Osteoblast (primary cell): ENCODE measurements around a stretch of chr1.

DNA sequence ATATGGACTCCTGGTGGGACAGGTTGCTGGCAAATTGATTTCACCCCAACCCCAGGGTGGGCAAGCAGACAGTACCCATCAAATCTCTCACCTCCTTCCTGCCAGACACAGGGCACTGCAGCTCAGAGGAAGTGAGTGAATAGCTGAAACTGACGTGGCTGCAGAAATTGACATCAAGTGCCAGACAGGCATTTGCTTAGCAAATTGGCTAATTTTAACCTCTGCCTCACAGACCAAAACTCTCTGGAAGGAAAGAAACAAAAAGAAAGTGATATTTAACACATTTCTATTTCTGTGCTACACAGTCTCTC lies 39.0 kb downstream of the HMGB4 start:
- CAGE, long polyA plus RNA = no peak
- RRBS = no CpG with 5 or more reads among the region's 1 CpG

DNA sequence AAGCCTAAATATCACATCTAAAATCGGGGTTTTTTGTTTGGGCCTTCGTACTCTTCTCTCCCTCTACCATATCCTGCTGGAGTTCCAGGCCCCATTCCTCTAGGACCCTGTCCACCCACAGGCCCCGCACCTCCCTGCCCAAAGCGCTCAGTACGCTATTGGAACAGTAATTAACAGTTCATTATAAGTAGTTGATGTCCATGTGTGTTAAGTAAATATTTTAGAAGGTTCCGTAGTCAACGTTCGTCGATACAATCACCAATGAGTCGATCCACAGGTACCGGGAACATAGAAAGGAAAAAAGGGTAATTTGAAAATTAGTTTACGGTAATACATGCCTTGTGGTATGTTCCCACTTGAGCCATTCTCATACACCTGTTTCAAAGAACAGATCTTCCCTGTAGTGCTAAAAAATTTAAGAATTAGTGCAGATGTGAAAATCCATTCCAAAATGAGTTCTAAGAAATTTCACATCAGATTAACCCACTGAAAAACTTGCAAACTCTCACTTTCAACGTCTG lies 8.4 kb downstream of the SFPQ start:
- CAGE, long polyA plus RNA = no peak
- RRBS = no CpG with 5 or more reads among the region's 13 CpGs

DNA sequence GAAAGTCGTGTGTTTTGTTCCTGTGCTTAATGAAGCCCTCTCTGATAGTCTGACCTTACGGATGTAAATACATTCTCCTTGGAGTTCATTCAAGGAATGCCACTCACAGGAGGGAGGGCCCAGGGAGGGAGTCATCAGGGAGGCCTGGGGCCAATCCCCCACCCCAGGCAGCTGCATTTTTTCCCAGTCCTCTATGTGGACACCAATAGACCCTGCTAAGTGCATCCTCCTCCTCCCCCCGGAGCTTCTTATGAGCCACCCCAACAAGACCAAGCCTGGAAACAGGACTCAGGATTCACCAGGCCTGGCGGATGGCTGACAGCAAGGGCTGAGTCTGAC lies 17.3 kb upstream of the SFPQ start:
- CAGE, long polyA plus RNA = no peak
- RRBS = no CpG with 5 or more reads among the region's 4 CpGs

GRCh38 chr1:35554854-35555347 lies 2.3 kb downstream of the KIAA0319L start:
- CAGE, long polyA plus RNA = no peak
- RRBS = no CpG with 5 or more reads among the region's 4 CpGs

GRCh38 chr1:35573851-35574517 lies 870 bp downstream of the TFAP2E start:
- CAGE, long polyA plus RNA = no peak
- RRBS = 65% methylated on average over 28 of the region's 70 CpGs

- CAGE, long polyA plus RNA = no peak
- RRBS = no CpG with 5 or more reads among the region's 3 CpGs
These were observed 28.4 kb upstream of the AGO1 start for GRCh38 chr1:35854560-35855048.

GRCh38 chr1:36142065-36142922 lies 7.0 kb downstream of the TRAPPC3 start:
- CAGE, long polyA plus RNA = no peak
- RRBS = no CpG with 5 or more reads among the region's 5 CpGs

- CAGE, long polyA plus RNA = no peak
- RRBS = no CpG with 5 or more reads among the region's 8 CpGs
These were observed 1.6 kb upstream of the TRAPPC3 start for GRCh38 chr1:36150628-36151451.

DNA sequence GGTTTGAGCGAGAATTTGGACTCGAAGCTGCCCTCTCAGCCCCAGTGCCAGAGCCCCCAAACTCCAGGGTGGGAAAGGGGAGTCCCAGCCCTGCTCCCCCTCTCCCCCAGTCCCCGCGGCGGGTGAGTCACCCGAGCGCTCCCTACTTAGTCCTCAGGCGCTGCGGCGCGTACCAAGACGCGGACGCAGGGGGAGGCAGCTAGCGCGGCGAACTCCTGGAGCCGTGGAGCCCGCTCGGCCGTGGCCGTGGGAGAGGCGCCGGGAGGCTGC lies 288 bp upstream of the MAP7D1 start:
- CAGE, long polyA plus RNA = no peak
- RRBS = no CpG with 5 or more reads among the region's 24 CpGs

- CAGE, long polyA plus RNA = no peak
- RRBS = no CpG with 5 or more reads among the region's 5 CpGs
These were observed 1.5 kb downstream of the MAP7D1 start for GRCh38 chr1:36157400-36157932.

DNA sequence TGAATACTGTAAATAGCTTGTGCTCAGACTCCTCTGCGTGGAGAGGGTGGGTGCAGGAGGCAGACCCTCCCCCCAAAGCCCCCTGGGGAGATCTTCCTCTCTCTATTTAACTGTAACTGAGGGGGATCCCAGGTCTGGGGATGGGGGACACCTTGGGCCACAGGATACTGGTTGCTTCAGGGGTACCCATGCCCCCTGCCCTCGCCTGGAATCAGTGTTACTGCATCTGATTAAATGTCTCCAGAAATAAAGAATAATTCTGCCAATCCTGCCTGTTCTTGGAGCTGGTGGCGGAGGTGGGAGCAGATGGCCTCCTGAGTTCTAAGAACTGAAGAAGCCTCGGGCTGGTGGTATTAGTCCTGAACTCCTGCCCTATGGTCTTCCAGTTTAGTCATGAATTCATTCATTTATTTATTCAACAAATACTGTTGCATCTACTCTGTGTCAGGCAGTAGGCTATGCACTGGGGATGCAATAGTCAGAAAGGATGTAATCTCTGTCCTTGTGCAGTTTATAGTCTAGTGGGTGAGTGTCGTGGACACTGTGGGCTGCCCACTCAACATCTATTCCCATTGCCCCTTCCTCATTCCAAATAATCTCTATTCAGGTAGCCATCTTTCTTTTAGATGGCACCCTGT lies 24.7 kb downstream of the MAP7D1 start:
- CAGE, long polyA plus RNA = no peak
- RRBS = no CpG with 5 or more reads among the region's 5 CpGs

- CAGE, long polyA plus RNA = no peak
- RRBS = no CpG with 5 or more reads among the region's 15 CpGs
These were observed 16.9 kb upstream of the THRAP3 start for GRCh38 chr1:36207137-36207910.

- CAGE, long polyA plus RNA = no peak
- RRBS = no CpG with 5 or more reads among the region's 2 CpGs
These were observed 2.3 kb downstream of the THRAP3 start for GRCh38 chr1:36226565-36226995.

DNA sequence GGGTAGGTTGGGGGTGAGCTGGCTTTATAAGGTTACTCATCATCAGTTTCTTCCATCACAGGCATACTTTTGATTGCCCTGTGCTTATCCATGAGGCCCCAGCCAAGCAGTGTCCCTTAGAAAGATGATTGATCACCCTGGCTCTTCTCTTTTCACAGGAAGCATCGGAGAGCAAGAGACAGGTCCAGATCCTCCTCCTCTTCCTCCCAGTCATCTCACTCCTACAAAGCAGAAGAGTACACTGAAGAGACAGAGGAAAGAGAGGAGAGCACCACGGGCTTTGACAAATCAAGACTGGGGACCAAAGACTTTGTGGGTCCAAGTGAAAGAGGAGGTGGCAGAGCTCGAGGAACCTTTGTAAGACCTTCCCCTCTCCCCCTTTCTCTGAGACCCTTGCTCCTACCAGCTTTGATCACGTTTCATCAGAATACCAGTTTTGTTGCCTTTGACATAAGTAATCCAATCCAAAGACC lies 5.4 kb upstream of the SH3D21 start:
- CAGE, long polyA plus RNA = no peak
- RRBS = no CpG with 5 or more reads among the region's 4 CpGs

- CAGE, long polyA plus RNA = no peak
- RRBS = no CpG with 5 or more reads among the region's 16 CpGs
These were observed 6.3 kb upstream of the EVA1B start for GRCh38 chr1:36329413-36330421.

- CAGE, long polyA plus RNA = no peak
- RRBS = no CpG with 5 or more reads among the region's 5 CpGs
These were observed 24.6 kb downstream of the STK40 start for GRCh38 chr1:36361193-36361485.

DNA sequence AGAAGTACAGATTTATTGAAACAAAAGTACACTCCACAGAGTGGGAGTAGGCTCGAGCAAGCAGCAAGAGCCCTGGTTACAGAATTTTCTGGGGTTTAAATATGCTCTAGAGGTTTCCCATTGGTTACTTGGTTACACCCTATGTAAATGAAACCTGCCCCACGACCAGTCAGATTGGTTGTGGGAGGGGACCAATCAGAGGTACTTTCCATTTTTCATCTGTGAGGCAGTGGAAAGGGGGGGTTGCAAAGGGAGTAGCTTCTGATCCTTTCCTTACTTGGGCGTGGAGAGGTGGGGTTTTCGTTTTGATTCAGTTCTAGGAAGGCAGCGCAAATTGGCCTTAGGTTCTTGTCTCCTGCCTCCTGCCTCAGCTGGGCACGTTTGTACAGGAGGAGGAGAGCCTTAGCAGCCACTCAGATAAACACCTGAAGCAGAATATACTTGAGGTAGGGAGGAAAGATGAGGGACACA lies 14.2 kb upstream of the LSM10 start:
- CAGE, long polyA plus RNA = no peak
- RRBS = no CpG with 5 or more reads among the region's 6 CpGs

DNA sequence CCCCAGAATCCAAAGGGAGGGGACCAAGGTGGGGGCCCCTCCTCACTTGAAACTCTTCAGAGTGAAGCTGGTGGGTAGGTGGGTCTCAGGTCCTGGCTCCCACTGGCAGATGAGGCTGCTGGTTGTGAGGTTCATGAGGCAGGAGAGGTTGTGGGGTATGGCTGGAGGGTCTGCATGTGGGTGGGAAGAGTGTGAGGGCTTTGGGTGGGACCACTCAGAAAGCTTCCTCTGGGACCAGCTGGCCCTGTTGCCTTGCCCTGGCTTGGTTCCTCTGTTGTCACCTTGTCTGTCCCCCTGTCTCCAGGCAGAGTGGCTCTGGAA lies 9.0 kb downstream of the CSF3R start:
- CAGE, long polyA plus RNA = no peak

GRCh38 chr1:36487193-36487486 lies 4.4 kb upstream of the CSF3R start:
- CAGE, long polyA plus RNA = no peak
- RRBS = no CpG with 5 or more reads among the region's 5 CpGs

GRCh38 chr1:37474263-37474464 lies 216 bp upstream of the ZC3H12A start:
- CAGE, long polyA plus RNA = no peak
- RRBS = under 1% methylated on average over 18 of the region's 29 CpGs